WTC11 (cell line): ENCODE measurements around the gene LCT.

- PRO-cap = no peak
Observed at GRCh38 chr2:134433980-134434152, 180.0 kb downstream of the MGAT5 start.

DNA sequence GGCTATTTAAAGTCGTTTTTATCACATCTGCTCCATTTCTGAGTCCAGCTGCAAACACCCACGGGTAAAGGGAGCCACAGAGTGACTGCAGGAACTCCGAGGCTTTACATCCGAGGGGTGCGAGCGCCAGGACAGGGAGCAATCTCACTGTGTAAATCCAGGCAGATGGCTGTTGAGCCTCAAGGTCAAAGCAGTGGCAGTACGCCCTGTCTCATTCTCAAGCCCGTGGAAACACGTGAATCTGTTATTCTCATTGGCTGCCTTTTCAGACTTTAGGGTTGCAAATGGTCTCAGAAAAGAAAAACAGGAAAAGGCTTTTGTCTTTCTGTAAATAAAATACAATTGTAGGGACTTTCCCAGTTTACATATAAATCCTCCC is 40.7 kb downstream of the TMEM163 start:
- PRO-cap = no peak

GRCh38 chr2:134870215-134870805 is 31.9 kb downstream of the ACMSD start:
- PRO-cap = no peak

DNA sequence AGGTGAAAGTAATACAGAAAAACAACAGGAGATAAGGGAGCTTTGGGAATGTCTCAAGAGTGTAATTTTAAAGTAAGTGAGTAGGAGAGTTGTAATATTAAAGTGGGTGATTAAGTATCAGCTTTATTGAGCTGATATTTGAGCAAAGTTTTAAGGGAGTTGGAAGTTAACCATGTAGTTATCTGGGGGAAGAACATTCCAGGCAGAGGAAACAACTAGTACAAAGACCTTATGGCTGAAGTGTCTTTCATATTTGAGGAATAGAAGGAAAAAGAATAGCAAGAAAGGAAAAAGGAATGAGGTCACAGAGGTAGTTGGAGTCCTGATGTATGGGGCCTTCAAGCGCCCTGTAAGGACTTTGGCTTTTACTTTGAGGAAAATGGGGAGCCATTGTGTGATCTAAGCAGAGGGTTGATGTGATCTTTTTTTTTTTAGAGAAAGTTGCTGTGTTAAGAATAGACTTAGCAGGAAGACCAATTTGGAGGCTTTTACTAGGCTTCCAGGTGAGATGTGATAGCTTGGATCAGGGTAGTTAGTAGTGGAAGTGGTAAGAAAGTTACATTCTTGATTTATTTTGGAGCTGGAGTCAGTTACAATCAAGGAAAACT is 4.9 kb downstream of the UBXN4 start:
- PRO-cap = no peak

GRCh38 chr2:135792348-135792882 is 44.6 kb downstream of the LCT start:
- PRO-cap = no peak

DNA sequence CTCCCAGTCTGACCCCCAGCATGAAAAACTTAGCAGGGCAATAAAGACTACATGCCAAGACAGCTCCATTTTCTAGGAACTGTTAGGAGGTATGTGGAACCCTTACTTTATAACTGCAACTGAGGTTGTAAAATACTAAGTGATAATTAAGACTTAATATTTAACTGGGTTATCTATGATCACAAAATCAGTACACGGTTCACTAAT is at the start of gene LCT:
TSS of gene LCT (minus strand) at position 84 of the 207 bp plus-strand sequence.
- PRO-cap = no peak

- PRO-cap = bidirectional peak, plus-strand start at chr2:135876641, minus-strand start at chr2:135876424
Observed at GRCh38 chr2:135876545-135876869, 264 bp upstream of the MCM6 start.

GRCh38 chr2:135997286-135997854 is 11.9 kb upstream of the DARS1 start:
- PRO-cap = no peak

- PRO-cap = no peak
Observed at GRCh38 chr2:136114000-136114248, 4.0 kb downstream of the CXCR4 start.

- PRO-cap = no peak
Observed at GRCh38 chr2:136118834-136119946, 1.2 kb upstream of the CXCR4 start.

DNA sequence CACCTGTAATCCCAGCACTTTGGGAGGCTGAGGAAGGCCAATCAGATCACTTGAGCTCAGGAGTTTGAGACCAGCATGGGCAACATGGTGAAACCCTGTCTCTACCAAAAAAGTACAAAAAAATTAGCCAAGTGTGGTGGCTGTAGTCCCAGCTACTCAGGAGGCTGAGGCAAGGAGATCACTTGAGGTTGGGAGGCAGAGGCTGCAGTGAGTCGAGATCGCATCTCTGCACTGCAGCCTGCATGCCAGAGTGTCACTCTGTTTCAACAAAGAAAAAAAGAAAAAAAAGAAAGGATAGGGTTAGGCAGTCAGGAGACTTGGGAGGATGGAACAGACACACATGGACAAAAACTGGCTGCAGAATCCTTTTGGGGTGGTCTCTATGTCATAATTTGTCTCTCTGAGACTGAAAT is 6.0 kb upstream of the CXCR4 start:
- PRO-cap = no peak

DNA sequence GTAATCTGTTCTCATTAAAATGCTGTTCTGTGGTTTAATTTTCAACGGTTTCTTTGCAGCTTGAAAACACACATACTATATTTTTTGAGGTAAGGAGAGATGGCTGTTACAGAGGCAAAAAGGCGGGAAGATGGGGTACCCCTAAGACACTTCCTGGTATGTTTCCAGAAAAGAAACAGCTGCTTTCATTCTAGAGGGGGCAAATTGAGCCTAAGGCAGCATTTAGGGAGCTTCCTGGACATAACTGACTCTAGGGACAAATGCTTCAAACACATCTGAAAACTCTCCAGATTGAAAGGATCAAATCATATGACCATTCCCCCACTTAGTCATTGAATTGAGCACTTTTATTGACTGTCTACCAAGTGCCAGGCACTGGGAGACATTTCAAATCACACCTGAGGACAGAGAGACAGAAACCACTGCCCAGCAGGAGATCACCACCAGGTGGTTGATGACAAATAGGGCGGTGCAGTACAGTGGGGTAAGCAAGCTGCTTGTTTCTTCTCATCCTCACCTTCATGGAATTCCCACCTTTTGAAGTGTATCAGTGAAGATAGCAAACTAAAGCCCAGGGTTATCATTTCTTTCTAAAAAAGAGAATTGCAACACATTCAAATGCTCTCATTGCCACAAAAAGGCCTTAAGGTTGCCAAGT is 18.9 kb upstream of the CXCR4 start:
- PRO-cap = no peak

DNA sequence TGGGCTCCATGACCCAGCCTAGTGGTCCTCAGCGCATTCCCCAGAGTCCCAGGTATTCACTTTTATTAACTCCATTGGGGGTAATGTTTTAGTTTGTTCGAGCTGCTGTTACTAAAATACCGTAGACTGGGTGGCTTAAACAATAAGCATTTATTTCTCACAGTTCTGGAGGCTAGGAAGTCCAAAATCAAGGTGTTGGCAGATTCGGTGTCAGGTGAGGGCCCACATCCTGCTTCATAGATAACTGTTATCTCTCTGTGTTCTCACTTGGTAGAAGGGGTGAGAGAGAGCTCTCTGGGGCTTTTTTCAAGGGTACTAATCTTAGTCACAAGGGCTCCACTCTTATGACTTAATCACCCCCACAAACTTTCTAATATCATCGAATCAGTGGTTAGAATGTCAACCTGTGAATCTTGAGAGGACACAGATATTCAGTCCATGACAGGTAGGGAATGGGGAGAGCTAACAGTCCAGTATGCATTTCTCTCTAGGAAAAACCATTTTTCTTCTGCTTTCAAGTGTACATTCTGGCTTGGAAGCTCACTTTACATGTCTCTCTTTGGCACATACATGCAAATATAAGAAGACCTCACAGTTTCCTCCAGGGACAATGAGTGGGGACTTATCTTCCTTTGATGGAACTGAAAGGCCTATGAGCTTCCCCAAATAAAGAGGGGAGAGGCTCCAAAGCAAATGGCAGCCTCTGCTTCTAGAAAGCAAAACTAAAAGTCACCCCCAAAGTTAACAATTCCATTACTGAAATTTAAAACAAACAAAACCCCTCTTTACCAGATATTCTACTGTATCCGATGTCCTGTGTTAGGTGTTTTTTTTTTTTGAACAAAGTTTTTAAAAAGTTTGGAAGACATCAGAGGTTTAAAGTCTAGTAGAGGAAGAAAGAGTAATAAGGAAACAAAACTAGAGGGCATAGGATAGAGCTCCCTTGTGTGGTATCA is 95.0 kb upstream of the CXCR4 start:
- PRO-cap = no peak

- PRO-cap = no peak
Observed at GRCh38 chr2:137857949-137858329, 106.3 kb upstream of the HNMT start.

- PRO-cap = no peak
Observed at GRCh38 chr2:138275775-138276421, 225.7 kb upstream of the SPOPL start.

DNA sequence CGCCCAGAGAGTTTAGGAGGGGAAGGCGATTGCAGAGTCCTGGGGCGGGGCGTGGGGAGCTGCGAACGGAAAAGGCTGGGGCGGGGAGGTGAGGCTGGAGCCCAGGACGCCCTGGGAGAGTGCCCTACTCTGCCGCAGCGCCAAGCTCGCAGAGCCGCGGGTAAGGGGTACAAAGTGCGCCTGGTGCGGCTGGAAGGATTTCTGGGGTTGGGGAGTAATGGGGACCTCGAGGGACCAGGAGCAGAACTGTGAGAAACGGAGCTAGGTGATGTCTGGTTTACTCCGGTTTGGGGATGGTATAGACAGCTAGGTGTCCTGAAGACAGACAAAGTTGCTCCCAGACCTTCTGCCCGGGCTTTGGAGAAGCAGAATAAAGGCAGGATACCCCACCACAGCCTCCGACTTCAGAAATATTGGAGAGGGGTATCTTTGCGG is 720 bp upstream of the NXPH2 start:
- PRO-cap = no peak

- PRO-cap = no peak
Observed at GRCh38 chr2:142879479-142879934, 2.0 kb downstream of the KYNU start.

DNA sequence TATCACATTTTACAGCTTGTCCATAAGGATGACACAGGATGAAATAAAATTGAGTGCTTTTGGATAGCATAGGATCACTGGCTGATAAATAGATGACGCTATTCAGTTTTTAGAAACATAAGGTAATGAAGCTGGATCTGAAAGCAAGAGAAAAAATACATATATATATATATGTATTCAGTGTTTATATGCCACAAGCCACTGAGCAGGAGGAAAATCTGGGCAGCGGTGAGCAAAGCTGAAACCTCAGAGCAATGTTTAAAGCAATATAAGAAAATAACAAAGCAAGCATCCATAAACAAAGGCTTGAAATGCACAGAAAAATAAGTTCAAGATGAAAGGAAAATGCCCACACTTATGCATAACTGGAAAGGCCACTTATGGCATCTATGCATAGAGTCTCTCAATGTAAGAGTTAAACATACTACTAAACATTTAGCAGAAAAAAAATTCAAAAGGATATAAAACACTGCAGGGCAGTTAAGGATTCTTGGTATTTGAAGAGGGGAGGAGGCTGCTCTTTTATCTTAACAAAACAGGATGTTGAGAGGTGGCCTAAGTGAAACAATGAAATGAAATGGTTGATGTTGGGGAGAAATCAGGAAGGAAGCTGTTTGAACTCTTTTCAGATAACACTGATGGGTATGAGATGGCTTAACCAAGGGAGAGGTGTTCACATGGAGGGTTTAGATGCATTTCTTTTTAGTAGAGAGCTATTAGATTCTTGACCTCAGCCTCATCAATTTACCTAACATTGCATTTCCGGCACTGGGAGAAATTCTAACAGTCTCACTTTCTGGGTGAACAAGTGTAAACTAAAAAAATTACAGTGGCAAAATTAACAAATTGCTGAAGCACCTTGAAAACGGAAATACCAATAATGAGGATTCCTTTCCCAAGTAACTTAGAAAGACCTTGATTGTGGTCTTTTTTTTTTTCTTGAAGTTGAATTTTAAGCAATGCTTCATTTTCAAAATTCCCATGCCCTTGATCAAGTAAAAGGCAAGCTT is 129.2 kb downstream of the ARHGAP15 start:
- PRO-cap = no peak

DNA sequence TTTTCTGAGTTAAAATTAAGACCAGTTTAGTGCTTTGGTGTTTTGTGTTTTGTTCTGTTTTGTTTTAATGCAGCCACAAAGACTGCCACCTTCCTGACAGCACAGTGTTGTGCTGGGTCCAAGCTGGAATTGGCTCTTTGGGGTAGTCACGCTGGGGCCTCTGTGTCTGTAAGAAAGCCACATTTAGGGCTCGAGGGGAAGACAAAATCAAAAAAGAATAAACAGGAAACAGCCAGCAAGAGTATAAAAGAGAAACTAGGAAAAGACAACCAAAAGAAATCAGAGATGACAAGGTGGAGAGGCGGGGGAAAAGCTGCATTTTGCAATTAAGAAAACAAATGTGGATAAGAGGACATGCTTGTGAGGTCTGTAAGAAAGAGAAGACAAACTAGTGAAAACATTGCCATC is 396.4 kb downstream of the ARHGAP15 start:
- PRO-cap = no peak

DNA sequence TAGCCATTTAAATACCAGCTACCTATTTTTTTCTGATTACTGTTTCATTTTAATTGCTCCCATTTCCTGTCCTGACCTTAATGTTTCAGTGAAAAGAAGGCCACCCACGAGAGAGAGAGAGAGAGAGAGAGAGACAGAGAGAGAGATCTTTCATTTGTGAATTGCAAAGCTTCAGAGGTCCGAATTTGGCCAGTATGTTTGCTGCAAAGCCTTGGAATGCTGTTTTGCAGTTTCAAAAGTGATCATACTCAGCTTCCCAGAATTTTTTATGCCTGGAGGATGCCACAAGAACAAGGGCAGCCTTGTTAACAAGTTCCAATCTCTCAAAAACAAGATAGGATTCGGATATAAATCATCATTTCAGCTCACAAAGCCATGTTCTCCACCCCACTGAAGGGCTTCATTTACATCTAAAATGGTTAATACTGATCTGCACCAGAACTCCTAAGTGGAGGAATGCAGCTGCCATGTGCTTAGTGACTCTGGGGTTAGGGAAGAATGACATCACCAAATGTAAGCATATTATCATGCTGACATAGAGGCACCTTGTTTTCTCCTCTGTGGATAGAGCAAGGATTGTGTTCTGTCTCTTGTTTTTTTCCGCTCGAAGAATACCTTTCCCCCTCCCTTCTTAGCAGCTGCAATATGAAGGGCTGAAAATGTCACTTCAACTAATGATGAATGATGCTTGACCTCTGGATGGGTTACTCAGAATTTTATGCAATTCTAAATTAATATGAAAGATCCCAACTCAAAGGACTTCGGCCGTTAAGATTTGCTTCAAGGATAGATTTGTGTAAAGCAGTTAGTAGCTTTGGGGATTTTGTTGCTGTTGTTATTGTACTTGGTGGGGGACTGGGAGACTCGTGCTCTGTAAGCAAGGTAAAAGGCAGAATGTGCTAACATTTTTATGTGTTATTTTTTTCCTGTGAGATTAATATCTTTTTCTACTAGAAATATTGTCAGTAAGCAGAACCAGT is 478.5 kb downstream of the ARHGAP15 start:
- PRO-cap = no peak